Hair follicle dermal papilla cell (primary cell): ENCODE results near the genes ADAMTSL4 and C1orf56.

GRCh38 chr1:150504173-150505059 is 3.5 kb upstream of the ECM1 start:
- CAGE, long polyA plus RNA = no peak

GRCh38 chr1:150548880-150549510 is at the start of gene ADAMTSL4:
Gene ADAMTSL4, plus strand, starts transcription at chr1:150549408.
- CAGE, long polyA plus RNA = no peak

GRCh38 chr1:150561810-150562449 is 12.7 kb downstream of the ADAMTSL4 start:
- CAGE, long polyA plus RNA = no peak

DNA sequence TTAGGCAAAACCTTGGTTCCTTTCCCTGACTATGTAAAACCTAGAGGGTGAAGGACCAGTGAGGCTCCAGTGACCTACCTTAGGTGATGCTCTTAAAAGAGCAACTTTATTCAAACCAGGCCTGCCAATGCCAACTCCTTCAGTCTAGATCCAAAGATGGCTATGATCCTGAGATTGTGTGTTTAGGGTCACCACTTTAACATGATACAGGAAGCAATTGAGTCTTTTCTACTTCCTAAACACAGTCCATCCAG is 10.8 kb downstream of the MCL1 start:
- CAGE, long polyA plus RNA = no peak

DNA sequence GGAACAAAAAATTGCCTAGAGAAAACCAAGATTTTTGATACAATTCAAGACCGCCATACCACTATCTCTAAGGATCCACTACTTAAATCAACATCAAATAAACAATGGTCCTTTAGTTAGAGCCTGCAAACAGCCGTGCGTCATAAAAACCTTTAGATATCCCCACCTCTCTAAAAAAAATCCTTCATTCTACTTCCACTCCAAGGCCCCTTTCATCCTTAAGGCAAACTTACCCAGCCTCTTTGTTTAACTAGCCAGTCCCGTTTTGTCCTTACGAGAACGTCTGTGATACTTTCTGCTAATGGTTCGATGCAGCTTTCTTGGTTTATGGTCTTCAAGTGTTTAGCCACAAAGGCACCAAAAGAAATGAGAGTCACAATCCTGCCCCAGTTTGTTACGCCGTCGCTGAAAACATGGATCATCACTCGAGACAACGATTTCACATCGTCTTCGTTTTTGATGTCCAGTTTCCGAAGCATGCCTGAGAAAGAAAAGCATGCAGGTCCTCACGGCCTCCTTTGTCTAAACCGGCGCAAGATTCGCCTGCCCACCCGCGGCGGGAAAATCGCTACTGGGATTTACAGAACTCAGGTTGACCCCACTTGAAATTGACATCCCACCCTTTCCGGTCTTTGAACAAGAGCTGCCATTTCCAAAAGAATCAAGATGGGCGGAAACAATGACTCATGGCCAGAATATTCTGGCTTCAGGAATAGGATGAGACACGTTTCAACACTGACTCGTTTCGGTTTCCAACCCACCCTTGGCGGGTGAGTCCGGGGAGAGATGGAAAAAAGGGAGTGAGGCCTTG is 1.2 kb downstream of the MCL1 start:
- CAGE, long polyA plus RNA = no peak

GRCh38 chr1:150692740-150693072 is 4.2 kb downstream of the GOLPH3L start:
- CAGE, long polyA plus RNA = no peak

DNA sequence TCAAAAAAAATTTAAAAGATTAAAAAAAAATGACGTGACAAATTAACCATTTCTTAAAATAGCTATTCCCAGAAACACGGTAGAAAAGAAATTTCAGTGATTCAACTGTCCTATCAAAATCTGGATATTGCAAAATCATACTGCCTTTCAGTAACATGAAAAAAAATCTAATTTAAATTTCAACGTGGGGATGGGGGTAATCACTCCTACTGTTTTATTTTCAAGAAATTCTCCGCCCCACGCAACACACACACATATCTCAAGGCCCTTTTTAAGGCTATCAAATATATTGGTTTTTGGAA is 1.2 kb downstream of the ARNT start:
- CAGE, long polyA plus RNA = no peak

DNA sequence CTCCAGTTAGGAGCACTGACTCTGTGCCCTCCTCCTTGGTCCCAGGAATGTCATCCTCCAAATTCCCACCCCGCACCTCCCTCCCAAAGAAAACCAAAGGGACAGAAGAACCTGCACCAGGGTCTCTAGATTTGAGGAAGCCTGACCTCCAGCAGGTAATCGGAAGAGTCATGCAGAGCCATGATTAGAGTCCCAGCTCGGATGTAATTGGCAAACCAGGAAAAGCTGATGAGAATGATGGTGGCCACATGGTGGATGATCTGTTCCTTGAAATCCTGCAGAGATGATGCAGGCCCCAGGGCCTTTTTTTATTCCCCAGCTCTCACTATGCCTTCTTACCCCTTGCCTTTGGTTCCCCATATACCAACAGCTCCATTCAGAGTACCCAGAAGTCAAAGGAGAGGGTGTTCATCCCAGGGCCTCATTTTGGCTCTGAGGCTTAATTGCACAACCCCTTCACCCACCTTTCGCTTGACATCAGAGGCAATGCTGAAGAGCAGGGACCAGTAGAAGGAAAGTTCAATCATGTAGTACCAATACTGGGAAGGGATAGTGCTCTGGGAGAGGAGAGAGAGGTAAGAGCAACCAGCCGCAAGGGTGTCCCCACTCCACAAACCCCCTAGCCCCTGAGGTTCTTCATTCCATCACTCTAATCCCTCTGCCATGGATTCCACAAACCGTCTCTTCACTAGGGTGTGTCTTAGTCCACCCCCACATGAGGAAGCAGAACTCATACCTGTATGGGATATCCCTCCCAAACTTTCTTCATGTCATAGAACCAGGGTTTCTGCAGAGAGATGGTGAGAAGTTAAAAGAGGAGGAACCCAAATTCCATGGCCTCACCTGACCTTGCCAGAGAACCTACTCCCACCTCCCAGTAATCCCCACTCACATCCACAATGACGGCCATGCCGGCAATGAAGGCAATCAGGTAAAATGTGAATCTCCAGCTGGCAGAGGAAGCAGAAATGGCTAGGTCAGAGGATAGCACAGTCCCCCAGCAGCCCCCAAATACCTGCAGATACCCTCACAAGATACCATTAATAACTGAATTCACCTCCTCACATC is 7.4 kb downstream of the CERS2 start:
- CAGE, long polyA plus RNA = no peak

DNA sequence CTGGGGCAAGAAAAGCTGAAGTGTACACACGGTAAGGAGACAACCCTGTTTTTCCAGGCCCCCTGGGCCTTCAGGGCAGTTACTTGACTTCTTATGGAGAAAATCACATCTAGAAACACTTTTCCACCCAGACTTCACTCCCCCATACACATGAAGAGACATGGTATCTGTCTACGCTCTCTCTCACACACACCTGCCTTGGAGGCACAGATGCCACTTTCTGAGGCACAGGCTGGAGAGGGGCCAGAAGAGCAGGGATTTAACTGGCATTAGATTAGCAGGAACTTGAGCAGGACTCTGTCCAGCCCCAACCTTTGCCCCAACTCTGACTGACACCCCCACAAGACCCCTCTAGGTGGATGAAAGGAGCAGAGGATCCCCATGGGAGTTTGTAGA is 2.1 kb downstream of the CERS2 start:
- CAGE, long polyA plus RNA = no peak

- CAGE, long polyA plus RNA = no peak
Observed at GRCh38 chr1:151008891-151009455, 724 bp downstream of the PRUNE1 start.

DNA sequence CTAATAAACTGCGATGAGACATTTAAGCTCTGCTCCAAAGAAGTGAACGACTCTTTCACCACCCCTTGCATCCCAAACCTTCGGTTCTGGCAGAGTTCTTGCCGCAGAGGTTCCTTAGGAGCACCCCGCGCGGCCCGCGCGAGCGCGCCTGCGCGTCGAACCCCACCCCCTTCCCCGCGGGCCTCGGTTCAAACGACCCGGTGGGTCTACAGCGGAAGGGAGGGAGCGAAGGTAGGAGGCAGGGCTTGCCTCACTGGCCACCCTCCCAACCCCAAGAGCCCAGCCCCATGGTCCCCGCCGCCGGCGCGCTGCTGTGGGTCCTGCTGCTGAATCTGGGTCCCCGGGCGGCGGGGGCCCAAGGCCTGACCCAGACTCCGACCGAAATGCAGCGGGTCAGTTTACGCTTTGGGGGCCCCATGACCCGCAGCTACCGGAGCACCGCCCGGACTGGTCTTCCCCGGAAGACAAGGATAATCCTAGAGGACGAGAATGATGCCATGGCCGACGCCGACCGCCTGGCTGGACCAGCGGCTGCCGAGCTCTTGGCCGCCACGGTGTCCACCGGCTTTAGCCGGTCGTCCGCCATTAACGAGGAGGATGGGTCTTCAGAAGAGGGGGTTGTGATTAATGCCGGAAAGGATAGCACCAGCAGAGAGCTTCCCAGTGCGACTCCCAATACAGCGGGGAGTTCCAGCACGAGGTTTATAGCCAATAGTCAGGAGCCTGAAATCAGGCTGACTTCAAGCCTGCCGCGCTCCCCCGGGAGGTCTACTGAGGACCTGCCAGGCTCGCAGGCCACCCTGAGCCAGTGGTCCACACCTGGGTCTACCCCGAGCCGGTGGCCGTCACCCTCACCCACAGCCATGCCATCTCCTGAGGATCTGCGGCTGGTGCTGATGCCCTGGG is at the start of gene C1orf56:
TSS of gene C1orf56 (plus strand) at position 191 of the 906 bp plus-strand sequence.
- CAGE, long polyA plus RNA = no peak

GRCh38 chr1:151060800-151061471 is 739 bp downstream of the MLLT11 start:
- CAGE, long polyA plus RNA = no peak

GRCh38 chr1:151283704-151283935 is 1.5 kb downstream of the ZNF687 start:
- CAGE, long polyA plus RNA = no peak

DNA sequence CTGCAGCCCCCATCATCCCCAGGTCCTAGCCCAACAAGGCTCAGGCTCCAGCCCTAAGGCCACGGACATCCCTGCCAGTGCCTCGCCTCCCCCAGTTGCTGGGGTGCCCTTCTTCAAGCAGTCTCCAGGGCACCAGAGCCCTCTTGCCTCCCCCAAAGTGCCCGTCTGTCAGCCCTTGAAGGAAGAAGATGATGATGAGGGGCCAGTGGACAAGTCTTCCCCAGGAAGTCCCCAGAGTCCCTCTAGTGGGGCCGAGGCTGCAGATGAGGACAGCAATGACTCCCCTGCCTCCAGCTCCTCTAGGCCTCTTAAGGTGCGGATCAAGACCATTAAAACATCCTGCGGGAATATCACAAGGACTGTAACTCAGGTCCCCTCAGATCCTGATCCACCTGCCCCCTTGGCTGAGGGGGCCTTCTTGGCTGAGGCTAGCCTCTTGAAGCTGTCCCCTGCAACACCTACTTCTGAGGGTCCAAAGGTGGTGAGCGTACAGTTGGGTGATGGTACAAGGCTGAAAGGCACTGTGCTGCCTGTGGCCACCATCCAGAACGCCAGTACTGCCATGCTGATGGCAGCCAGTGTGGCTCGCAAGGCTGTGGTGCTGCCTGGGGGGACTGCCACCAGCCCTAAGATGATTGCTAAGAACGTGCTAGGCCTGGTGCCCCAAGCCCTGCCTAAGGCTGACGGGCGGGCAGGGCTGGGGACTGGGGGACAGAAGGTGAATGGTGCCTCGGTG is 5.0 kb downstream of the ZNF687 start:
- CAGE, long polyA plus RNA = no peak

DNA sequence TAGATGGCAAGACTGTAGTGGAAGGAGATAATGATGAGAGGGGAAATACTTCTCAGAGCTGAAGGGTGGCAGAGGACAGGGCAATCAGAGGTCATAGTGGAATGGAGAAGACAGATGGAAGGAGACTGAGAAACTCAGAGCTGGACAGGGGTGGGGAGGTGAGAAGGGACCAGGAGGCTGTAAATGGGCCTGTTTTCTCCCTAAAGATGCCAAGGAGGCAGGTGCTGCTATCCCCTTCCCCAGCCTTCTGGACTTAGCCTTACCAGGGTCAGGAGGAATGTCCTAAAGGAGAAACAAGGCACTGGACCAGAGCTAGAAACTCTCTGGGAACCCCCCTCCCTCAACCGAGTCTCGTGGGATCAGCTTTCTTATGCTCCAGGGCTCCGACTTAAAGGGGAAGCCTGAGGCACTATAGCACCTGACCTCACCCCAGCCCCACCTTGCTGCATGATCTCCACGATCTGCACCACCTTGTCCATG is 11.5 kb downstream of the ZNF687 start:
- CAGE, long polyA plus RNA = no peak

- CAGE, long polyA plus RNA = no peak
Observed at GRCh38 chr1:151540627-151541426, 718 bp downstream of the TUFT1 start.

DNA sequence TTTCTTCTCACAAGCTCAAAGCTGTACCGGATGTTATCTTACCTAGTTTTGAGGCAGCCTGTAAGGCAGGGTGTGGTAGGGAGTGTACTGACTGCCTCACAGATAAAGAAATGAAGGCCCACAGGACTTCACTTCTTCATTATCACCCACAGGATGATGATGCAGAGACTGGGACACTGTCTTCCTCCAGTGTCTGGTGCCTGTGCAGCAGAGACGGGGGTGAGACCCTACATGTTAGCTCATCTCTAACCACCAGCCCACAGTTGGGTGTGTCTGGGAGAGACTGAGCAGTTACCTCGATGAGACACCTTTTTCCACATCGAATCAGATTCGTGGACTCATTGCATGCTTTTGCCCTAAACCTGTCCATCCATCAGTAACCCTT is 28.7 kb downstream of the TUFT1 start:
- CAGE, long polyA plus RNA = no peak

DNA sequence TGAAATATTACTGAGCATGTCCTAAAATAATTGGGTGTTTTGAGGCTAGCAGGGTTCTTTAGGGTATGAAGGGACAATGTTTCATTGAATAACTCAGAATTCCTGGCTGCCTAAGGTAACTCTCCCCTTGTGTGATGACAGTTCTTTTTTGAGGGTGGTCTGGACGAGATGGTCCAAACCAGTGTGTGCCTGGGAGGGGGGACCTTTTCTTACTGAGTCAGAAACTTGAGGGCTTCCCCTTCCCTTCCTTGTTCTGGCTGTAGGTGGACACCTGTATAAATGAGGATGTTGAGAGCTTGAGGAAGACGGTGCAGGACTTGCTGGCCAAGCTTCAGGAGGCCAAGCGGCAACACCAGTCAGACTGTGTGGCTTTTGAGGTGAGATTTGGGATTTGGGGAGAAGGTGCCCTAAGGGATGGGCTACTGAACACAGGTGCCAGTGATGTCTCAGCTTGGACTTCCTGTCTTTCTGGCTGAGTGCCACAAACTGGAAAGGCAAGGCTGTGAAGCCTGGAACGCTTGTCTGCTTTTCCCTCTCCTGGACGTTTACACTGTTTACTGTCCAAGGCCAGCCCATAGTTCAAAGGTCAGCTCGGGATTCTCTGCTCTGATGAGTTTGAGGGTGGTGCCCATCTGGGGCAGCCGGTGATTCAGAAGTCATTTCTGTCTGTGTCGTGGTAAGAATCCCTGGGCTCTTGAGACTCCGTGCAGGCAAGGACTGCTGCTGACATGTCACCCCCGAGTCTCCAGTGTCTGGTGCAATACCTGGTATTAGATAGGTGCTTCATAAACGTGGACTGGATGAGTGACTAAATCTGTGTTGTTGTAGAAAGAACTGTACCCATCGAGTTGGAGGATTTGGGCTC is 29.5 kb downstream of the TUFT1 start:
- CAGE, long polyA plus RNA = no peak

GRCh38 chr1:151611239-151611670 is 595 bp upstream of the SNX27 start:
- CAGE, long polyA plus RNA = no peak

GRCh38 chr1:151692083-151692753 is 24.4 kb downstream of the CELF3 start:
- CAGE, long polyA plus RNA = no peak